Endothelial cell (in vitro differentiated cells): ENCODE results near the genes ABCD3 and F3.

DNA sequence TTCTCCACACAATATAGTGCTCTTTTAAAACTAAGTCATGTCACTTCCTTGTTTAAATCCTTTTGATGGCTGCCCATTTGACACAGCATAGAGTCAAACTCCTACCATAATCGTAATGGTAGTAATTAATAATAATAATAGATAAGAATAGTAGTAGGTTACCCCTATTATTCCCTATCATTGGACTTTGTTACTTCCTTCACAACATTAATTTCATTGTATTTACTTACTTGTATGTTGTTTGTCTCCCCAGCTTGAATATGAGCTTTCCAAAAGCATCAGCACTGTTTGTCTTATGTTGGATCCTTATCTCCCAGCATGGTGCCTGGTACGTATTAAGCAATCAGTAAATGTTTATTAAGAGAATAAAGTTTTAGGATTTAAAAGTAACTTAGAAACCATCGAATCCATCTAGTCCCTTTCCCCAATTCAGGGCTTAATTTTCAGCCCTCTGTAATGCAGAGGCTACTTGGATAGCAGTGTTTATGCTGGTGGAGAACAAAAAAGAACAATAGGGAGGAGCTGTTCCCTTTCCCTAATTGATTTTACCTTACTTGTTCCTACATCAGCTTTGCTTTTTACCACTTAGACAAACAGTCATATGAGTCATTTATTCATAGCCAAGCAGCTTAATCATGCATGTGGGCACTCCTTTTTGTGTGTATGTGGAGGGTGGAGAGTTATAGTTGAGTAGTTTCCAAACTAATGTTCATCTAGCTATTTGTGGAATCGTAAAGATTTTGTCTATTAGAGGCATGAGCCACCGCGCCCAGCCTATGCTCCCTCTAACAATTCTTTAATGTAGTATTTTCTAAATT is 21.1 kb upstream of the DR1 start:
- PRO-cap: no peak

GRCh38 chr1:93344870-93345509 is 717 bp upstream of the DR1 start:
- PRO-cap: bidirectional peak, plus-strand start at chr1:93345406, minus-strand start at chr1:93345429

GRCh38 chr1:93579484-93580212 is 102.0 kb downstream of the BCAR3 start:
- PRO-cap: no peak

- PRO-cap: no peak
Observed at GRCh38 chr1:93680398-93680619, 1.3 kb downstream of the BCAR3 start.

DNA sequence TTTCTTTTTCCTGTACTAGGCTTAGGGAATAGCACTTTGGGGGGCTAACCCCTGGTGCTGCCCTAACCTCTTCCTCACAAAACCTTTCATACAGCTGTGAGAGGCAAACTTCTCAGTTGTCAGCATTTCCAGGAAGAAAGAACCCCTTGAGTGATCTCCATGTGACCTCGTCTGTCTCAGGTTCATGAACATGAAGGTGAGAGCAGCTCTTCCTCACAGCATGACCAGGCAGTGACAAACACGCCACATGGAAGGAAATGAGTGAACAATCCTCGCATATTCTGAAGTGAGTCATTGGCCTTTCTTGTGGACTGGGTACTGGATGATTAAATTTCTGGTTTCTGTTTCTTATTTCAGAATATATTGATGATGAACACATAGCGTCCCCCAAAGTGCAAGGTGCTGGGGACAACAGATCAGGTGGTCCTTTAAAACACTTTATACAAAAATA is 11.6 kb upstream of the BCAR3 start:
- PRO-cap: no peak

GRCh38 chr1:93875569-93875866 is 3.5 kb downstream of the DNTTIP2 start:
- PRO-cap: no peak

- PRO-cap: no peak
Observed at GRCh38 chr1:93878834-93879059, 259 bp downstream of the DNTTIP2 start.

GRCh38 chr1:93904109-93904634 is 5.1 kb downstream of the GCLM start:
- PRO-cap: no peak

- PRO-cap: unidirectional peak, minus-strand start at chr1:94039648
Observed at GRCh38 chr1:94039547-94039935, 81.4 kb downstream of the ABCA4 start.

- PRO-cap: bidirectional peak, plus-strand start at chr1:94073384, minus-strand start at chr1:94073385
Observed at GRCh38 chr1:94073051-94073649, 47.8 kb downstream of the ABCA4 start.

GRCh38 chr1:94246339-94247054 is 9.1 kb upstream of the ARHGAP29 start:
- PRO-cap: bidirectional peak, plus-strand start at chr1:94246745, minus-strand start at chr1:94246697

- PRO-cap: no peak
Observed at GRCh38 chr1:94298643-94299086, 61.3 kb upstream of the ARHGAP29 start.

- PRO-cap: no peak
Observed at GRCh38 chr1:94317183-94317463, 79.7 kb upstream of the ARHGAP29 start.

GRCh38 chr1:94350427-94350947 is 67.7 kb upstream of the ABCD3 start:
- PRO-cap: no peak

- PRO-cap: bidirectional peak, plus-strand start at chr1:94418416, minus-strand start at chr1:94418101
Observed at GRCh38 chr1:94417879-94418584, at the start of gene ABCD3. ABCD3 (plus strand) TSS chr1:94418389.

DNA sequence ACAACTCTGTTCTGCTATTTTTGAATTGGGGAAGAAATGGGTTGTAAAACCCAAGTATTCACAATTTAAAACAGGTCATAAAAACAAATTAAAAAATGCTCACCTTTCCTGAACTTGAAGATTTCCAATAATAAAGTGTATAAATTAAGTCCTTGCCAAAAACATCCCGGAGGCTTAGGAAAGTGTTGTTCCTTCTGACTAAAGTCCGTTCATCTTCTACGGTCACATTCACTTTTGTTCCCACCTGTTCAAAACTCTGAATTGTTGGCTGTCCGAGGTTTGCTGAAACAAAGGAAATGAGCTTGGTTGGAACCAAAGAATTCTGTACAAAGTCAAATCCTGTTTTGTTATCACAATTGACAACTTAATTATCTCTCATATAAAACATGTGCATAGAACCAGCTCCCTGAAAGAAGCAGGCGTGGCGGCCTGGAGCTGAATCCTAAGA is 8.5 kb downstream of the F3 start:
- PRO-cap: no peak

GRCh38 chr1:94541169-94542163 is at the start of gene F3:
F3 (minus strand) TSS chr1:94541759.
- PRO-cap: bidirectional peak, plus-strand start at chr1:94541974, minus-strand start at chr1:94541848

DNA sequence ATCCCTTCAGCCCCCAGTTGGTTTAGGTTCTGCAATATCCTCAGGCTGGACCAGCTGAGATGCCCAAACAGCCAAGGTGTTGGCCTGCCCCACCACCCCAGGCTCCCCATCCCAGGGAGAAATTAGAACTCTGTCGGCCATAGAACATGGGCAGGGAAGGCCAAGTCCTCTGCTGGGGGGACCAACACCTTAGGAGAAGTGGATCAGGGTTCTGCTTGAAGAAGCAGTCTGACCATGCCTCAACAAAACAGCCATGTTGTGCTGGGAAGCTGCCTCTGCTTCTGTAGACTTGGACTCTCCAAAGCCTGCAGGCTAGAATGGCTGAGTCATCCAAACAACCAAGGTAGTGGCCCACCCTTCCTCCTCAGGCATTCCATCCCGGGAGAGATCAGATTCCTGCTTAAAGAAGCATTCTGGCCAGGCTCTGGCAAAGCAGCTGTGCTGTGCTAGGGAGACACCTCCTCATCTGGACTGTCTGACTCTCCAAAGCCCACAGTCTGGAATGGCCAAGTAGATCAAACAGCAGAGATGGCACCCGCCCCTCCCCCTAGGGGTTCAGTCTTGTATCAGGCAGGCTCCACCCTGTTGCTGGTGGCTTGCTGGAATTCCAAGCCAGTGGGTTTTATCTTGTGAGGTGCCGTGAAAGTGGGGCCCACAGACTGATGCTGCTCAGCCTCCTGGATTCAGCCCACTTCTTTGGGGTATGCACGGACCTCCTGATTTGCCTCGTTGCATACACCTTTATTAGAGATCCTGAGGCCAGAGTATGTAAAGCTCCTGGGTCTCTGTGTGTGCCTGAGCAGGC is 38.3 kb upstream of the F3 start:
- PRO-cap: no peak

DNA sequence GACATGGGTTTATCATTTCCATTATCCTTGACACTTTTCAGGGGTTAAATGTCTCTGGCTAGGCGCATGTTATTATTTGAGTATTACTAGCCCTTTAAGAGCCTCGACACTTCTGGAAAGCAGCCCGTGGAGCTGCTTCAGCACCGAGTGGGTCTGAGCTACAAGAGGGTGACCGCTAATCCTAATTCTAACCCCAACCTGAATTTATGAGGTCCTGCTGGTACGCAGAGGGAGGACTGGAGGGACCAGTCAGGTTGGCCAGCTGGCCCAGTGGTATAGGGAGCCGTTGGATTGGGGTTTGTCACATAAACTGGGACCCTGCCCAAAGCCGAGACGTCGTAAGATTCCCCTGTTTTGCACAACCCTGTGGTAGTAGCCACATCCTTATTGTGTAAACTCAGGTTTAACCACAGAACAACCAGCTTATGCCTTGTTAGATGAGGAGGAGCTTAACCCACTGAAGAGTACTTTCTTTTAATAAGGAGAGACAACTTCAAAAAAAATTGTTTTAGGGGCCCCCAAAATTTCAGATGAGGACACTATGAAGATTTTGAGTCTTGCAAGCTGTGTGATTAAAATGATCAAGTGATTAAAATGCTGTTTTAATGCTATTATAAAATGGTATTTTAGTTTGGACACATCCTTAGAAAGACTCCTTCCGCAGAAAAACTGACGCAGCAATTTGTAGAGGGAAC is 60.8 kb upstream of the F3 start:
- PRO-cap: no peak

- PRO-cap: no peak
Observed at GRCh38 chr1:94654098-94654405, 112.5 kb upstream of the F3 start.